Placental epithelial cell (primary cell): ENCODE measurements around the gene HSD17B2.

DNA sequence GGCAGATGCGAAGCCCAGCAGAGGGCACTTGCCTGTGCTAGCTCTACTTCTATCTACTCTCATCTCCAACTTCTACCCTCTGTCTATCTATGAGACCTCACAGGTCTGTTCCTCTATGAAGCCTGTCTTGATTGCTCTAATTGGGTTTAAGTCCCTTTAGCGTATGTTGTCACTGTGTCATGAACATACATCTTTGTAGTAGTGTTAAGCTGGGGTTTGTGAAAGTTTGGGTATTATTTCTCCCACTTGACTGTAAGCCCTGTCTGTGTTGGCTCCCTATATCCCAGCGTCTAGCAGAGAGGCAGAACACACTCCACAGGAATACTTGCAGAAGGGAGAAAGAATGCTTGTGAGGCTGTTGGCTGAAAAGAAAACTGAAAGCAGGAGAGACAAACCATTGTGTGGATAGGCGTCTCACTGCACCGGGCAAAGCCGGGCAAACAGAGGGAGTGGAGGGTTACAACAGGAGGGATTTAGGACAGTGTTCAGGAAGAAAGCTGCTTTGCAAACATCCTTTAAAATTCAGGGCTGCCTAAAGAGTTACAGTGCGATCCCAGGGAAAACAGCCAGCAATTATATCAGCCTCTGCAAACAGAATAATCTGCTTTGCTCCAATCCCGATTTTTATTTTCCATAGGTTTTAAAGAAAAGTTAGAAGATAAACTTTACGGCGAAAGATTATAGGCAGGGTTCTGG lies 167.4 kb upstream of the MAF start:
- CAGE, long polyA plus RNA = no peak

- CAGE, long polyA plus RNA = no peak
Measured at GRCh38 chr16:79772098-79772396, 171.5 kb upstream of the MAF start.

- CAGE, long polyA plus RNA = no peak
Measured at GRCh38 chr16:79850377-79850764, 249.8 kb upstream of the MAF start.

DNA sequence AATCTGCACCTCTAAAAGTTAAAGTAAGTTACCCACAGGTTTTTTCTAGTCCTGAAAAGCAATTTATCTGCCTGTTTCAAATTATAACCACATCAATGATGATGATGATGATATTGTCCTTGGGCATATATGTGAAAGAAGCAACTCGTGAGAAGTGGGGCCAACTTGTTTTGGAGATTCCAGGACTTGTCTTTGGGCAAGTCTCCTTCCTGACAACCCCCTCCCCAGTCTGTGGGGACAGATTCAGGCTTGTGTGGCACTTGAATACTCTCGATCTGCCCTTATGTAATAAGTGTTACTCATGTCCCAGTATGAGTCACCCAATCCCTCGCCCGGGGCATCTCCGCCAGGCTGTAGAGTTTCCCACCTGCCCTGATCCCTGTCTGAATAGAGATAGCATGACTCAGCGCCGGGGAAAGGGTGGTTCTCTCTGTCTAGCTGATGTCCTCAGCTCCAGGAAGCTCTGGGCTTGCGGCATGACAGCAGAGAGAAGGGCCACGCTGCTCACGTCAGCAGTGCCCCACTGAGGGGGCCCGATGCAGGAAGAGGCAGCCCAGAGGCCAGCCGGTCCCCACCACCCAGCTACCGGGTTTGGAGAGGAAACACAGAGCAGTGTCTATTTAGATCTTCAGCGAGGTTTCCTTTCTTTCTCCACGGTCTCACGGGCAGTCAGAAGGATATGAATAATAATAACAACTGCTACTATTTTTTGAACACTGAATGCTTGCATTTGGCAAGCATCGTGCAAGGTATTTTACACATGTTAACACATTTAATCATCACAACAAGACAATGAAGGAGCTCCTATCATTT lies 426.6 kb upstream of the MAF start:
- CAGE, long polyA plus RNA = no peak

DNA sequence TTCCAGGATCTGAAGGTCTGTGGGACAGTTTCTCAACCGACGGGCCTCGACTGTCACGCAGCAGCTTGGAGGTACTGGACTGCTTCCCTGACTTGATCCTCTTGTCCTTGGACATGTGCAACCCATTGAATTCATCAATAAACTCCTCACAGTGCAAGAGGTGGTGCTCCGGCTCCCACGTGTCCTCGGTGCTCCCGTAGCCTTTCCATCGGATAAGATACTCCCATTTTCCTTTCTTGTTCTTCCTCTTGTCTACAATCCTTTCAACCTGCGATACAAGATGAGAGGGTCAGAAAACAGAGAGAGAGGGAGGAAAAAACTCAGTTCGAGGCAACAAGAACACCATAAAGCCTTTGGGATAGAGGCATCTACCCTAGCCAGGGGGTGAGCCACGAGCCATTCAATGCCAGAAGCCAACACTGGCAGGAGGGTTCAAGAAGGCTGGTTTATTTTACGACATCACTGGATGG lies 119.5 kb downstream of the CDYL2 start:
- CAGE, long polyA plus RNA = no peak

- CAGE, long polyA plus RNA = no peak
Measured at GRCh38 chr16:81377243-81378173, 62.7 kb downstream of the GAN start.

GRCh38 chr16:81456563-81457351 lies 12.1 kb downstream of the CMIP start:
- CAGE, long polyA plus RNA = no peak

- CAGE, long polyA plus RNA = no peak
Measured at GRCh38 chr16:81482652-81483190, 38.1 kb downstream of the CMIP start.

- CAGE, long polyA plus RNA = no peak
Measured at GRCh38 chr16:81532439-81533165, 88.0 kb downstream of the CMIP start.

- CAGE, long polyA plus RNA = no peak
Measured at GRCh38 chr16:81552897-81553564, 108.4 kb downstream of the CMIP start.

- CAGE, long polyA plus RNA = no peak
Measured at GRCh38 chr16:81581733-81582159, 137.1 kb downstream of the CMIP start.

DNA sequence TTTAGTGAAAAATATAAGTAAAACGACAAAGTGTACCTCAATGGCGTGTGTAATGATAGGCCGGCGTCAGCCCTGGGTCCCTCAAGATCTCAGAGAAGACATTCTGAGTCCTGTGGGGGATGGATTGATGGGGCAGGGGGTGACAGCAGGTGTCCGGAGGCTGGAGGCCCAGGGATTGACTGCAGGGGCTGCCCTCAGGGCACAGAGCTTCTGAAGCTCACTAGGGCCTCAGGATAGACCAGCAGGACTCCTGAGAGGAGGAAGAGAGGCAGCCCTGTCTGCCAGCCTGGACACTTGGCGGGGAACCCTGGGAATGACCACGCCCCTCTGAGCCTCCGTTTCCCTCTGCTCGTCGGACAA lies 145.2 kb downstream of the CMIP start:
- CAGE, long polyA plus RNA = no peak

DNA sequence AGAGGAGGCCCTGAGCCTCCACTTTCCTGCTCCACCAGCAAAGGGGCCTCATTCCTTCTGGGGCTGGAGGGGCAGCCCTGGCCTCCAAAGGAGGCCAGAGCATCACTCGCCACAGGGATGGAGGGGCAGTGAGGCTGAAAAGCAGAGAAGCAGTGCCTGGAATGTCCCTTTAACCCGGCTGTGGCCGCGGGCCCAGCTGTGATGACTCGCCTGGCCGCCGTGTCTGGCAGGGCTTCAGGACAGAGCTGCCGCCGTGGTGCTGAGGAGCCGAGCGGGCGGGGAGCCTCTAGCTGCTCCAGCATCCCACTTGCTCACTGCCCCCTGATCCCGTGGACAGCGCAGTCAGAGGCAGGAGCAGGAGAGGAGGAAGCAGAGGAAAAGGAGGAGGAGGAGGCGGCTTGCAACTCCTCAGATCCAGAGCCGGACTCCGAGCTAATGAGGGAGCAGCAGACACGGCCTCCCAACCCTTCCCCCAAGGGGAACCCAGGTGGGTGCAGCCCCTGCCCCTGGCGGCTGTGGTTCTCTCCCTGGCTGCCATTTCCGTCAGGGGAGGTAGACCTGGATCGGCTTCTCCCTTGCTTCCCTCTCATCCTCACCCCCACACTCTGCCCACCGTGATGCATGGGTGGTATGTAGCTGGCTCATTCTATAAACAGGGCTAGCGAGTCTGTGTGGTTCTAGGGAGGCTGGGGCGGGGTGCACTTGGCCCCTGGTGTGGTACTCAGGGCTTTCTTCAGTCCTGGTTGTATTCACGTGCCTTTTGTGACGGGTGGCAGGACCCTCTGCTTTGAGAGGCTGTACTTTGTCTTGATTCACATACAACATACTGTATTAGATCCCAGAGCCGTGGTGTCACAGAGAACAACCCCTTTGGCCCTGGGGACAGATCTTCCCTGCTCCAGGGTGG lies 165.7 kb downstream of the CMIP start:
- CAGE, long polyA plus RNA = no peak

DNA sequence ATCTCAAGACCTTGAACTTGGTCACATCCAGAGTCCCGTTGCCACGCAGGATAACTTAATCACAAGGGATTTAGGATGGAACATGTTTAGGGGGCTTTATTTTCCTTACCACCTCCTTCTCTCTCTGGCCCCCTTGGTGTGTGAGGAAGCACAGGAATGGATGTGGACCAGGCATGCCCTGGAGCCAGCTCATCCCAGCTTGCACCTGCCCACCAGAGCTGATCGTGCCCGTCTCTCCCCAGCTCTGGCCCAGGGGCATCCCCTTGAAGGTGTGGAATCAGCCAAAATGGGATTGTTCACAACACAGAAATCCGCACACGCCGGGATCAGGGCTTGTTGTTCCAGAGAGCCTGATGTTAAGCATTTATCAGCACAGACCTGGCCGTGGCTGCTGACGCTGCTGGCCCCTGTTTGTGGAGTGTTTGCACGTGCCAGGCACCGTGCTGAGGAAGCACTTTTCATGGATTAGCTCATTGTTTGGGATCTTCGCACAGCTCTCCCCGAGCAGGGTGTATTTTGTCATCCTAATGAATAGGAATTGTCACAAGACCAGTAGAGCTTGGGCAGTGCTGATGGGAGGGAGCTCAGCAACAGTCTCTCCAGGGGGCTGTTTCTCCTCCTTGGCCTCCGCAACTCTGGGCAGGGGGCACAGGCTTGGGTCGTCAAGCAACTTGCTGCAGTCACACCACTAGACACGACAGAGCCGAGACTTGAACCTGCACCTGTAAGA lies 160.5 kb upstream of the PLCG2 start:
- CAGE, long polyA plus RNA = no peak

GRCh38 chr16:81708010-81708440 lies 71.1 kb upstream of the PLCG2 start:
- CAGE, long polyA plus RNA = no peak

- CAGE, long polyA plus RNA = no peak
Measured at GRCh38 chr16:81798099-81799402, 19.5 kb downstream of the PLCG2 start.

GRCh38 chr16:81808779-81809499 lies 29.8 kb downstream of the PLCG2 start:
- CAGE, long polyA plus RNA = no peak

GRCh38 chr16:81831462-81832273 lies 52.6 kb downstream of the PLCG2 start:
- CAGE, long polyA plus RNA = no peak

DNA sequence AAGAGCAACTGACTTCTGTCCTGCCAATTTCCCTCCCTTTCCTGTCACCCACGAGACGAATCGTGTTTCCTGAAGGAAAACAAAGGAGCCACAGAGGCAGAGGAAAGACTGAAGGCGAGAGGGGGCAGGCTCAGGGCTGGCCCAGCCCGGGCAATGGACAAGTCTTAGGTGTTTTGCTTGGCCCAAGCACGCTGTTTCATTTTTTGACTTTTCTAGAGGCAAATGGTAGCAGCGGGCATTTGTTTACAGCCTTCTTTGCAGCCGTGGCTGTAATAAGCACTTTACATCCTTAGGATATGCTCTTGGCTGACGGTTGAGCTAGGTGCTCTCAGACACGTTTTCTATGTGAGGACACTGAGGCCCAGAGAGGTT lies 83.0 kb downstream of the PLCG2 start:
- CAGE, long polyA plus RNA = no peak

DNA sequence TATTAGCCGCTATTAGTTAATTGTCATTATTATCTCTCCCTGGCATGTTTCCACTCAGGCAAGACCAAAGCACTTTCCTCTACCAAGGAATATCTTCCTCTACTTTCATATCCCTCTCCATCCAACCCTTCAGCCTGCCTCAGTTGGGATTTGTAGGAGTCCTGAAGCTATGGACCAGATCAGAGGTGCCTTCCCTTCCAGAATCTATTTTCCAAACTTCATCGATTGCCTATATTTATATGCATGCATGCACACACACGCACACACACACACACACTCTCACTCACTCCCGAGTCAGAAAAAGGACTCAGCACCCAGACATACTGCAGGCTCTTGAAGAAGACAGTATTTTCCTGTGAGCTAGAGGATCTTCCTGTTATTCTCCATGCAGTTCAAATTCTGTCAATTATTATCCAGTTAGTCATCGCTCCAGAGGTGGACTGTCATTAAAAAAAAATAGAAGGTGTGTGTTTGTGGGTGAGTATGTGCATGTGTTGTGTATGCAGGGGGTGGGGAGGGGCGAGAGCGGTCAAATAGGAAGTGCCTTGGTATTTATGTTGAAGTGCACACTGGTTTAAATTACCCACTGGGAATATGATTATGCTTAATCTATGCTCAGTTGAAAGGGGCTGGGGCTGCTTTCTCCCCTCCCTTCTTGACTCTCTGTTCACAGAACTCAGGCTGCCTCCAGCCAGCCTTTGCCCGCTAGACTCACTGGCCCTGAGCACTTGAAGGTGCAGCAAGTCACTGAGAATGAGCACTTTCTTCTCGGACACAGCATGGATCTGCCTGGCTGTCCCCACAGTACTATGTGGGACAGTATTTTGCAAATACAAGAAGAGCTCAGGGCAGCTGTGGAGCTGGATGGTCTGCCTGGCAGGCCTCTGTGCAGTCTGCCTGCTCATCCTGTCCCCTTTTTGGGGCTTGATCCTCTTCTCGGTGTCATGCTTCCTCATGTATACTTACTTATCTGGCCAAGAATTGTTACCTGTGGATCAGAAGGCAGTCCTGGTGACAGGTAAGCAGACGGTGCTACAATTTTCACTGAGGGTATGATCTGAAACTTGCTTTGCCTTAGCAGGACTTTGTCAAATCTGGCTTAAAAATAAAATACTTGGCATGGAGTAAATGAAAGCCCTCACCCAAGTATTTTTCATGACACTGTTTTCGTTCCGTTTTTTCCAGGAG lies at the start of gene HSD17B2:
Gene HSD17B2 (plus strand): TSS at position 582 of the 1,188 bp plus-strand sequence.
- CAGE, long polyA plus RNA = no peak